Endometrial microvascular endothelial cells (primary cell): ENCODE results near the genes NCOA4 and NPY4R.

DNA sequence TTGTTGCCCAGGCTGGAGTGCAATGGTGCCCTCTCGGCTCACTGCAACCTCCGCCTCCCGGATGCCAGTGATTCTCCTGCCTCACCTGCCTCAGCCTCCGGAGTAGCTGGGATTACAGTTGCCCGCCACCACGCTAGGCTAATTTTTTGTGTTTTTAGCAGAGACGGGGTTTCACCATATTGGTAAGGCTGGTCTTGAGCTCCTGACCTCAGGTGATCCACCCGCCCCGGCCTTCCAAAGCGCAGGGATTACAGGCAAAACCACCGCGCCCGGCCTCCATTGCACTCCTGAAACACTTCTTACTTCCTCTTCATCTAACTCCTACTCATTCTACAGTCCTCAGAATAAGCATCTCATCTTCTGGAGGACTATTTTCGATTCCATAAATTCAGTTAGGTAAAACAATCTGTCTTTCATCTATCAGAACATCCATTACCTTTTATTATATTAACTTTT, 1.3 kb upstream of the TIMM23 start:
- RAMPAGE, long total RNA: no peak

- RAMPAGE, long total RNA: no peak
Observed at GRCh38 chr10:46019765-46020419, 10.5 kb downstream of the NCOA4 start.

GRCh38 chr10:46020733-46021281, 9.6 kb downstream of the NCOA4 start:
- RAMPAGE, long total RNA: no peak

GRCh38 chr10:46029882-46030893, at the start of gene NCOA4:
NCOA4 (minus strand) TSS chr10:46030623.
- RAMPAGE, long total RNA: start-site peak on the minus strand at chr10:46030563-46030623, 584 and 1,167 reads in 2 replicates

DNA sequence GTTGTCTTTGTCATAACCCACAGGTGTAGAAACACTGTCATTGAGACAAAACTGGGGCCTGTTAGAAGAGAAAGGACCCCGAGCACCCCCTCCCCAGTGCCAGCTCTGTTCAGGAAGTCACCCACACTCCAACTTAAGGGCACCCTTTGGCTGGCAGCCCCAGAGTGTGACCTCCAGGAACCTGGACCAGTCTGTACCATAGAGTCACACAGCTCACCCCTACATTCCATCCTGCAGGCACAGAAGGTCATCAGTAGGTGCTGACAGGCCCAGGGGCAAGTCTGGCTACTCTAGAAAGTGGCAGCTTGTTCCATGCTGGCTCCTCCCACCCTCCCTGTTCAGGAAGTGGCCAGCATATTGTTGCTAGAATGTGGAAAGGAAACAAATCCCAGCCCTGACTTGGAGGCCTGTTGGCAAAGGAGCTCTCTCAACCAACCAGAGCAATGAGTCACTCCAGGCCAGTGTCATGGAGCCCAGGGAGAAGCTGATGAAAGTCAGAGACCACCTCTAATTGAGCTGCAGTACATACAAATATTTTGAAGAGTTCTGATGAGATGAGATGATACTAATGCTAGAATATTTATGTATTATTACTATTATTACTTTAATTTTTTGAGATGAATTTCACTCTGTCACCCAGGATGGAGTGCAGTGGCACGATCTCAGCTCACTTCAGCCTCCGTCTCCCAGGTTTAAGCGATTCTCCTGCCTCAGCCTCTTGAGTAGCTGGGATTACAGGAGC, 3.3 kb upstream of the NCOA4 start:
- RAMPAGE, long total RNA: no peak

- RAMPAGE, long total RNA: no peak
Observed at GRCh38 chr10:46092174-46093045, 46.3 kb upstream of the MSMB start.

- RAMPAGE, long total RNA: no peak
Observed at GRCh38 chr10:46096849-46097415, 50.9 kb upstream of the MSMB start.

DNA sequence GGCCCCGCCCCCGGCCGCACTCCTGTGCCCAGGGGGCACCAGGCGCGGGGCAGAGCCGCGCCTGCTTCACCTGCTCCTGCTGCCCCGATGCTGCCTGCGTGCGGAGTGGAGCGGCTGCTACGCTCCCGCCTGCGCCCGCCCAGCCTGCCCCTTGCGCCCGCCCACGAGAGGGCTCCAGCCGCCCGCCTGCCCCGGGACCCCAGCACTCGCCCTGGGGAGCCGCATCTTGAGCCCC, at the start of gene NPY4R:
NPY4R (minus strand) TSS at position 107 of the 235 bp plus-strand sequence.
- RAMPAGE, long total RNA: no peak

DNA sequence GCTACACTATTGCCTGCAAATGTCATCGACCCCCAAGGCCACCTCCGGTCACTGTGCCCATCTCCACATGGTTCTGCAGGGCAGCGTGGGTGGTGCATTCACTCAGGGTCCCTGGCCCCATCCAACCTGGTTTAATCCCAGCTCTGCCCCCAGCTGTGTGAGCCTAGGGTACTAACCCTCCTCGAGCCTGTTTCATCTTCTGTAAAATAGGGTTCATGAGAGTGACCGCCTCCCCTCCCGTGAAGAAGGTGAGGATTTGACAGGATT, 114.8 kb downstream of the PTPN20 start:
- RAMPAGE, long total RNA: no peak

- RAMPAGE, long total RNA: no peak
Observed at GRCh38 chr10:47261197-47261732, 38.7 kb upstream of the GDF10 start.

DNA sequence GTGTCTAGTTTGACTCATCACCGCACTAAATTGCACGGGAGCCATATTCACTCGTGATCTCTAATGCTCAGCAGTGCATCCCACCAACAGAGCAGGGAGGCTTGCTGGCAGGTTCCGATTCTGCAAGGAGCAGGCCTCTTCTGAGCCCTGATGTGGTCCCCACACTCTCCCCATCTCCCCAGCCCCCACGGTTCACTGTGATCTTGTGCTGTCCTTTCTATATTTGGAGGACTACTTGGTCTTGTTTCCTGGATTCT, 338 bp upstream of the GDF2 start:
- RAMPAGE, long total RNA: no peak

- RAMPAGE, long total RNA: no peak
Observed at GRCh38 chr10:47706560-47706985, 56.8 kb downstream of the SYT15B start.

- RAMPAGE, long total RNA: no peak
Observed at GRCh38 chr10:47743575-47744242, 19.7 kb downstream of the SYT15B start.

DNA sequence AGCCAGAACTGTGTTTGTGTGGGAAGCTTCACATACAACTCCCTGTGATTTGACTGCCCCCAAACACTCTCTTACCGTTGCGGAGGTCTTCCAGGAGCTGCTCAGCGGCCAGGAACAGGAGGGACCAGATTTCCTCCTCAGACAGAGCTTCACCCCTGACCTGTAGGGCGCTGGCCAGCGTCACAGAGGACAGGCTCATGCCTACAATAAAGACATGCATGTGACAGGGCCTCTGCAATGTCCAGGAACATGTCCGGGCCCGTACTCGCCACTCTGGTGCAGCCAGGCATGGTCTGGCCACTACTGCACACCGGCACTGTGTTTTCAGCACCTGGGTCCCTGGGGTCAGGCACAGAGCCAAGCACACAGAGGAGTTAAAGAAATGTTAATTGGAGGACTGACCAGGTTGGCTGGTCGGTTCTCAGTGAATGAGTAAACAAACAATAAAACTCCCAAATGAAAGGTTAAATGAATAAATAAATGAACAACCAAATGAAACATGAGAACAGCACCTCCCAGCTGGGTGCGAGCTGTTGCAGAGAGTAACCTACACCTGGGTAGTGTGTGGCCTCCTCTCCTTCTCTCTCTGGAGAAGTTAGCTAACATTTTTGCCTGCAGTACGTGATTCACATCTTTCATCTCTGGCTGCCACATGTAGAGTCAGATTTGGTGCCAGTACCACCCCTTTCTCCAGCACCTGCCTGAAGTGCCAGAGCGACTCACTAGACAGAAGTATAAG, 22.8 kb downstream of the FRMPD2 start:
- RAMPAGE, long total RNA: no peak

DNA sequence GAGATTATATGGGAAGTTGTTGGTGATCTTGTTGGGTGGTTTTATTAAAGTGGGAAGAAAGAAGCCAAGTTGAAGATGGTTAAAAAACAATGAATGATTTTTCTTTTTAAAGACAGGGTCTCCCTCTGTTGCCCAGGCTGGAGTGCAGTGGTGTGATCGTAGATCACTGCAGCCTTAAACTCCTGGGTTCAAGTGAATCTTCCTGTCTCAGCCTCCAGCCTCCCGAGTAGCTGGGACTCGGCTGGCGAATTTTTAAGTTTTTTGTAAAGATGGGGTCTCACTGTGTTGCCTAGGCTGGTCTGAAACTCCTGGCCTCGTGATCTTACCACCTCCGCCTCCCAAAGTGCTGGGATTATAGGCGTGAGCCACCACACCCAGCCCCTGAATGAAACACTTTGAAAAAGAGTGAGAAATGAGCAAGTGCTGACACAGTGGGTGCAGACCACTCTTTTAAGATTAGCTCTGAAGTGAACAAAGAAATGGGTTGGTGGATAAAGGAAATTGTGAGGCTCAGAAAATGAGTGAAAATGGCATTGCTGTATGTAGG, 10.7 kb downstream of the MAPK8 start:
- RAMPAGE, long total RNA: no peak

GRCh38 chr10:48318293-48319150, 12.0 kb downstream of the MAPK8 start:
- RAMPAGE, long total RNA: no peak

DNA sequence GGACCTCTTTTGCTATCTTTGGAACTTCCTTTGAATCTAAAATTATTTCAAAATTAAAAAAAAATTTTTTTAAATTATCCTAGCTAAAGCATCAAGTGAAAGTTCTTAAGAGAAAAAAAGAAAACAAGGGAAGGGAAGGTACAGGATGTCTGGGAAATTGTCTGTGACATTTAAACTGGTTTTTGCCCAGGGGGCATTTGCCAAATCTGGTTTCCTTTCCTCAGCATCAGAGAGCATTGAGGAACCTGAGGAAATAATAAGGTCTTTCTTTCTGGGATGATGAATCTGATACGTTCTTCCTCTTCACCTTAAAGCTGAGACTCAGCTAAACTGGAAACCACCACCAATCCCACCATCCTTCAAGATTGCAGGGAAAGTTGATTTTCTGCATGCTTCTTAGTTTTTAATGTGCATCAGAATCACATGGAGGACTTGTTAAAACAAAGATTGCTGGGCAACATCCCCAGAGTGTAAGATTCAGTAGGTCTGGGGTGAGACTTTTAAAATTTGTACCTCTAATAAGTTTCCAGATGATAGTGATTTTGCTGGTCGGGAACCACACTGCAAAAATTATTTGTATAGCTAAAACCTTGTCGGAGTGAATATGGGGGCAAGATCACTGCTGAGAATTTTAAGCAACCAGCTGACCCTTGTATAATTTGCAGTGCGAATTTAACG, 47.8 kb downstream of the MAPK8 start:
- RAMPAGE, long total RNA: no peak

GRCh38 chr10:48363948-48364333, 57.5 kb downstream of the MAPK8 start:
- RAMPAGE, long total RNA: no peak

DNA sequence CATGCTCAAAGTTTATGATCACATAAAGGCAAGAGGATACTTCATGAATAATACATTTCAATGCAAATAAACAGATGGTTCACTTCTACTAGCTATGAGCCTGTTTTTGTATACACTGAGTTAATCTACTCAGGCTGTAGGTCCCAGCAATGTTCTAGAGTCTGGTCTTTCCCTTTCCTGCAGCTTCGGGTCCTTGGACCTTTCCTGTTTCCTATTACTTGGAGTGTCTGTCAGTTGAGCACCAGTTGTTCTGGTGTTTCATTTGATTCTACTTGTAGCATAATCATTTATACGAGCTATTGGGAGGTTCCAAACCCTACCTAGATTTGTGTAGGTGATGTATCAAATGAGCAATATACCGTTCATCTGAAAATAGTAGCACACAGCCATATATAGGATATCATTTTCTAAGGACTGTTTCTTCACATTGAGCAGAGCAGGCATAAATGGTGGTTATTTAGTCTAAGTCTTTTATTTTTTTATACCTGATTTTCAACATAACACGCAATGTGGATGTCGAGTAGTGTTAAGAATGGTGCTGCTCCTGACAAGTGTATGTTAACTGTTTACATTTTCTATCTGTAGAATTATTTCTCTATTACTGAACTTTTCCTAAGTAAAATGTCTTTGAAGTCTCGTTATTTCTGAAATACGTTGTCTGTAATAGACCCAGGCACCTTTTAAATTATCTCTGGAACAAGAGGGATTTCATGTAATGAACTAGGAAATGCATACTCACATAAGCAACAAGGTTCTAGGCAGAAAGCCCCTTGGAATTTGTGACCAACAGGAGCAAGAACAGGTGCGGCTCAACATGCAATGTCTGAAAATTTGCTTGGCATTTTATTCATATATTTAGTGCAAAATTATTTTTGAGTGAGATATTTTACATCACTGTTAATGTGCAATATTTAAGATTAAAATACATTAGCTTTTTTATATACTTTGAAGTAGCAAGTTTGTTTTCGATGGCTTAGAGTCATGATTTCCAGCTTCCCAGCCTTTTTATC, 129.6 kb downstream of the MAPK8 start:
- RAMPAGE, long total RNA: no peak

DNA sequence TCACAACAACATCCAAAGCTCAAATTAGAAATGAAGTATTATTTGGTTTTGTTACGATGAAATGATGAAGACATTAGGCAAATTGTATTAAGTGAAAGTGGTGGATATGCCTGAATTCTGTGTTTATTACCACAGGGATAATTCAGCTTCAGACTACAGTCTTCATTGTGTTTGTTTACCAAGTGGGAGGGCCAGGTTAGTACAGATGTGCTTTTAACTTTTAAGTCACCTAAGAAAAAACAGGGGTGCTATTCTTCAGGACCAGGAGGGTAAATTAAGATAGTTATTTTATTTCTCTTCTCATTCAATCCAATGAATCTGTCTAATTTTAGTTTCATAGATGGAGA, 37.8 kb downstream of the C10orf71 start:
- RAMPAGE, long total RNA: no peak